Lung (tissue), 4 donors: ENCODE measurements around the gene COL9A2.

DNA sequence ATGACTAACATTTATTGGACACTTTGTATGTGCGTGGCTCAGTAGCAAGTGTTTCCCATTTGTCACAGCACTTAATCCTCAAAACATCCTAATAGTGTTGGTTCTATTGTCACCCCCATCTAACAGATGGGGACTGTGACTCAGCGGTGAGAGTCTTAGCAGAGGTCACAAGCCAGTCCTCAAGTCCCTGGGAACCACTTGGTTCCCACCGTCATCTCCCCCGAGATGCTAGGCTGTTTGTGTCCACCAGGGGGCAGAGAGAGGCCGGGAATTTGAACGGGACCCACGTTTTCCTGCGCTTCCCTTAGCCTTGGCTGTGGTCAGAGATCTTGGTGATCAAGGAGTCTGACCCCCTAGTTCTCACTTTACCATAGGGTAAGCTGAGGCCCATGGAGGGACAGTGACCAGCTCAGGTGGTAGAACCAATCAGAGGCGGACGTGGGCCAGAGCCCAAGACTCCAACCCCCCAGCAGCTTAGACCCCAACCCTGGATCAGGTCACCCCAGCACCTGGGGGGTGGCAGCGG is 28.1 kb upstream of the BMP8B start:
- PRO-cap: no peak
- RAMPAGE, long total RNA: no peak
- RRBS: no CpG with 5 or more reads among the region's 11 CpGs

DNA sequence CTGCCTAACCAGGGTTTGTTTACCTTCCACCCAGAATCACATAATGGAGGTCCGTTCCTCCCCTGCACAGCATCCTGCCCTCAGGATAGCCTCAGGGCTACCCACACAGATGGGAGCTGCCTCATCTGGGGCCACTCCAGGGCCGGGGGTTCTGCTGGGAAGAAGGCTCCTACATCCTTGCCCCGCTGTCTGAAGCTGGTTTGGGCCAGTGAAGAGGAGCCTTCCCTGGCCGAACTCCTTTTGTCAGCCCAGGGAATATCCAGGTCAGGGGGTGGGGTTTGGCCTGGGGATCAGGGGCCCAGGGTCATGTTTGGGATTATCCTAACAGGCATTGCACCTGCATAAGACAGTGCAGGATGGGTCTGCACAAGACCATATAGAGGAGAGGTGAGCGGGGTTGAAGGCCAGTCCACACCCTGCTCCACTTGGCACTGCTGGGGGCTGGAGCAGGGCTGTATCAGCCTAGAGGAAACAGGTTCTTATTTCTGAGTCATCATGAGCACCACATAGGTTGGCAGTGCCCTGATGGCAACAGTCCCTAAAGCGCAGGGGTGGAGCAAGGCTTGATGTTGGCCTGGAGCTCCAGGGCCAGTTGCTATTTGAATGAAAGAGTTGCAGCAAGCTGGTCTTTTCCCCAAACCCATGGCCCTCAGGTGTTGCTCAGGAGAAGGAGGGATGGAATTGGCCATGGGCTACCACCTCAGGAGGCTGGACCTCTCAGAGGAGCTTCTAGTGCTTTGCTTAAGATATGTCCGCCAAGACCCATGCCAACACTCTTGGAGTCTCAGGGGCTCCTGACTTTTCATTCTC is 29.7 kb upstream of the BMP8B start:
- PRO-cap: no peak
- RAMPAGE, long total RNA: no peak
- RRBS: no CpG with 5 or more reads among the region's 7 CpGs

- PRO-cap: no peak
- RAMPAGE, long total RNA: no peak
- RRBS: no CpG with 5 or more reads among the region's 5 CpGs
These were observed 9.0 kb downstream of the MYCL start for GRCh38 chr1:39892639-39893151.

DNA sequence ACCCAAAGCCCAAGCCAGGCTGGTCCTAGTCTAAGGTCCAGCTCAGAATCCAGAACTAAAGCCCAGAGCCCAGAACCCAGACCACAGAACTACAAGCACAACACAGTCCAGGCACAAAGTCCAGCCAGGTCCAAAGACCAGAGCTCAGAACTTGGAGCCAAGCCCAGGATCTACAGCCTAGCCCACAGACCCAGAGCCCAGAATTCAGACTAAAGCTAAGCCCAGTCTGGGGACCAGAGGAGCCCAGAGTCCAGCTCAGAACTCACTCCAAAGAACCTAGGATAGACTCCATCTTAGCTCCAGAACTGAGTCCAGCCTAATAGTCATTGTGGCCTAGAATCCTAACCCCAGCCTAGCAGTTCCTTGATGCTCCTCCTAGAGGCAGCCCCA is 17.8 kb upstream of the MFSD2A start:
- PRO-cap: no peak
- RAMPAGE, long total RNA: no peak

- PRO-cap: no peak
- RAMPAGE, long total RNA: no peak
- RRBS: no CpG with 5 or more reads among the region's 3 CpGs
These were observed 27.0 kb downstream of the MFSD2A start for GRCh38 chr1:39981887-39982345.

- PRO-cap: bidirectional peak, plus-strand start at chr1:40040759, minus-strand start at chr1:40040465
- RAMPAGE, long total RNA: no peak
- RRBS: 4% methylated on average over 15 of the region's 62 CpGs
These were observed 673 bp upstream of the CAP1 start for GRCh38 chr1:40039576-40040535.

DNA sequence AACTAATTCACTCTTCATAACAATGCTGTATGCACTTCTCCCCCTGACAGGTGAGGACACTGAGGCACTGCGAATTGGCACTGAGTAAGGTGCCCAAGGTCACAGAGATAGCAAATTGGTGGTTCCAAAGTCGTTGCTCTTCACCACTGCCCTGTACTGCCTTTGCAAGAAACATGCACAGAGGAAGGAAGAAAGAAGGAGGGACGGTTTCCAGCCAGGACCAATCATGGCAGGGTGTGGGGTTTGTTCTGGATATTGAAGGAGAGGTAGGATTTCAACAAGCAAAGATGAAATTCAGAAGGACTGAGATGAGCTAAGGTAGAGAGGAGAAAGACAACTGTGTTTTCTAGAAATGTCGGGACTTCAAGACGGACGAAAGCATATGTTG is 471 bp upstream of the PPT1 start:
- PRO-cap: no peak
- RAMPAGE, long total RNA: no peak
- RRBS: no CpG with 5 or more reads among the region's 6 CpGs

DNA sequence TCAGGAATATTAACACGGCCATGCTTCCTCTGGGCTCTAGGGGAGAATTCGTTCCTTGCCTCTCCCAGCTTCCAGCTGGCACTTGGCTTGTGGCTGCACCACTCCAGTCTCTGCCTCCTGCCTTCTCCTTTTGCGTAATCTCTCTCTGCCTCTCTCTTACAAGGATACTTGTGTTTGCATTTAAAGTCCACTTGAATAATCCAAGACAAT is 21.1 kb upstream of the RLF start:
- PRO-cap: no peak
- RAMPAGE, long total RNA: no peak
- RRBS: no CpG with 5 or more reads among the region's 3 CpGs

- PRO-cap: no peak
- RAMPAGE, long total RNA: no peak
- RRBS: no CpG with 5 or more reads among the region's 5 CpGs
These were observed 38.2 kb downstream of the RLF start for GRCh38 chr1:40199258-40199837.

DNA sequence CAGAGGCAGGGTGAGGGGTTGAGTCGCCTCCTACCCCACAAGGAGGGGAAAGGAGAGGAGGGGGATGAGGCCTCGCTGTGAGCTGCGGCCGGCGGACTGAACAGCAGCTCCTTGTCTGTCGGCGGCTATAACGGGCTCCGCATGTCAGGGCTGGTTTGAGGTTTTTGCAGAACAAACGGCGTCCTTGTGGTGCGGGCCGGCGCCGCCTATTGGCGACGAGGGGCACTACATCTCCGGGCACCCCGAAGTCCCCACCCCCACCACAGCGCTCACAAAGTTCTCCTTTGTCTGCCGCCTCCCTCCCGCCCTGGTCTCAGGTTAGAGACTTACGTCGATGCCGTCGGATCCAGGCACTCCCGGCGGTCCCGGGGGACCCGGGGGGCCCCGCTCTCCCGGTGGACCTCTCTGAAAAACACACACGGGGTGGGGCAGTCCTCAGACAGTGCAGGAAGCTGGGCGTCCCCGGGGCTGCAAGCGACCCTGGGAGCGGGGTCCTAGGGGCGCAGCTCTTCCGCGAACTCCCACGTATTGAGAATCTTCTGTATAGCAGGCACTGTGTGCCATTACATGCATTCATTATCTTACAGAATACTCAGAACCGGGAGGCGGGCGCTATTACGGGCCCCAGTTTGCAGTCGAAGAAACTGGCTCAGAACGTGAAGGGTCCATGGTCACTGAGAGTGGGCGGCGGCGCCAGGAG is 1.7 kb downstream of the COL9A2 start:
- PRO-cap: unidirectional peak, minus-strand start at position 117 of the sequence
- RAMPAGE, long total RNA: no peak
- RRBS: 2% methylated on average over 25 of the region's 50 CpGs

DNA sequence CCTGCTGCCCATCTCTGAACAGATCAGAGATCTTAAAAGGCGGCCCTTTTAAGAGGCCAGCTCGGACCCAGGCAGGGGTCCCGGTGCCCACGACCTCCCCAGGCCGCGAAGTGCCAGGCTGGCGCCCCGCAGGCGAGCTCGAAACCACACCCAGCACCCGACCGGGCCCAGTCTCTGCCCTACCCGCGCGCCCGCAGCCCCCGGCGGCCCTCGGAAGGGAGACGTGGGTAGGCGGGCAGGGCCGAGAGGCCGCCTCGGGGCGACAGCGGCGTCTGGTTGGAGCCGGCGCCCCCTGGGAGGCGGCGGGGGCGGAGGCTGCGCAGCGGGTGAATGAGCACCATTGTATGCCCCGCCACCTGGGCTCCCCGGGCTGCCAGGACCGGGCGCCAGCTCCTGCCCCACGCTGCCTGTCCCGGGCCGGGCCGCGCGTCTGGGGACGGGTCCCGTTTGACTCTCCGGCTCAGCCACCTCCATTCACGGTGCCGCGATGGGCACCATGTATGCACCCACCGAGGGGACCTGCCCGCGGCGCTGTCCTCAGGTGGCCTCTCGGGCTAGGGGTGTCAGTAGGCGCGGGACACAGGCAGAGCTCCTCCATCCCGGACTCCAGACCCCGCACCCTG is 507 bp downstream of the COL9A2 start:
- PRO-cap: no peak
- RAMPAGE, long total RNA: no peak
- RRBS: 2% methylated on average over 35 of the region's 59 CpGs

GRCh38 chr1:40317091-40317735 is at the start of gene COL9A2:
Gene COL9A2 (minus strand): TSS chr1:40317286.
- PRO-cap: no peak
- RAMPAGE, long total RNA: no peak
- RRBS: 10% methylated on average over 18 of the region's 48 CpGs

DNA sequence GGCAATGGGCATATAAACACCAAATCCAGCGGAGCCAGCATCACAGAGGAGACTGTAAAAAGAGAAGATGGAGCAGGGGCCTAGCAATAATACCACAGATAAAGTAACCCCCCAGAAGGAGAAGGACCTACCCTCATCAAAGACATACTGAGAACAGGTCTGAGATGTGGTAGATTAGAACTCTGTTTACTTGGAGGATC is 32.9 kb upstream of the ZFP69B start:
- PRO-cap: no peak
- RAMPAGE, long total RNA: no peak
- RRBS: no CpG with 5 or more reads among the region's 1 CpG

DNA sequence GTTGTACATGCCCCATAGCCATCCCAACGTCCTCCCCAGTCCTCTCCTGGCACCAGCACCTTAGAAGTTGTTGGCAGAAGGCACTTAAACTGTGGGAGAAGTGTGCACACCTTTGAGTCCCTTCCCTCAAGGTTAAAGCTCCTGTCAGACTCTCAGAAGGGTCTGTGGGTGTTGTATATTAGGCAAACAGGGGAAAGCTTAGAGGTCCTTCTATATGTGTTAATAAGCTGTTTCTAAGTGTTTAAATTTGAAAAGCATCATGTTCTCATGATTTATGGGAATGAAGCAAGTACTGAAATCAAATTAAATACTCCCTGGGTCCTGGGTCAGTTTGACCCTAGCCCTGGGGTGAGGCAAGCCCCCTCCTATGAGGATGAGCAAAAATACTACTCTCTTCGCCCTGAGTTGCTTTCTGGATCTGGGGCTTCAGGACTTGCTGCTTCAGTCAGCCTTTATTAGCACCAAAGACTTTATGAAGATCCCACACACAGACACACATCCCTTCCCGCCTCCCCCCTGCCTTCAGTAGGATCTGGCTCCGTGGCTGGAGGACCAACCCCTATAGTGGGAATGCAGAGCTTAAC is 27.9 kb upstream of the ZFP69B start:
- PRO-cap: no peak
- RAMPAGE, long total RNA: no peak
- RRBS: no CpG with 5 or more reads among the region's 4 CpGs

DNA sequence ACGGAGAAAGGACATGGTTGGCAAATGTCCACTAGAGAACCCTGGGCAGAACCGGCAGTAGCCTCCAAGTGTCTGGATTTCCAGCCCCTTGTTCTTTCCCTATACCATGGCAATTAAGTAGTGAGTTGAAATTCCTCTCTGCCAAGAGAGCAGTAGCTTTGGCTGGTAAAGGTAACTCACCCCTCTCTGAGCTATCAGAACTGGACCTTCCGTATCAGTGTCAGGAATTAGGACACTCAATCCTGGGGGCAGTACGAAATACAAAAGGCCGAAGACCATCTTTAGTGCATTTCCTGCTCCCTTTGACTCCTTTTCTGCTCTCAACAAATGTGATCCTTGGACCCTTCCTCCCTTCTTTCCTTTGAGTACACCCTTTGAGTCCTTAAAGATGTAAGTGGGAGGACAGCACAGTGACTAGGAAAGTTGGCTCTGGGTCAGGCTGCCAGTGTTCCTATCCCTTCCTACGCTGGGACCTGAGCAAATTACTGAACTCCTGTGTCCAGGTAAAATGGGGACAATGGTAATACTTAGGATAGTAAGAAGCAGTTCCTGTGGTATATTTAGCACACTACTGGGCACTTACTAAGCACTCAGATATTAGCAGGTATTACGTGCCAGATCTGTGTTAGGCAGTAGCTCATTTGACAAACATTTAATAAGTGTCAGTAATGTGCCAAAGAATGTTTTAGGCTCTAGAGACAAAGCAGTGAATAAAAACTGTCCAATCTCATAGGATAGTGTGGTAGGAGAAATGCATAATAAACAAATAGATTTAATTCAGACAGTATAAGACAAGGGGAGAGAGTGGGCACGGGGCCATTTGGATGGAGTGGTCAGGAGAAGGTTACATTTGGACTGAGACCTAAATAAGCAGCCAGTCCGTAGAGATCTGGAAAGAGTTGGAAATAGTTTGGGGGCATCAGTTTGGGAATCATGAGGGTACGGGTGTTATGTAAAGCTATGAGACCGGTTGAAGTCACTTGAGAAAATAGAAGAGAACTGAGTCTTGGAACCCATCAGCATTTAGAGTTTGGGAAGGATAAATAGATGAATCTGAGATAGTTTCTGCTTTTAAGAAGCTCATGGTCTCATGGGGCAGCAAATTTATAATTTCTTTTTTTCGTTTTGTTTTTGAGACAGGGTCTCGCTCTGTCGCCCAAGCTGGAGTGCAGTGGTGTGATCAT is 26.3 kb upstream of the ZFP69B start:
- PRO-cap: no peak
- RAMPAGE, long total RNA: no peak
- RRBS: no CpG with 5 or more reads among the region's 14 CpGs

DNA sequence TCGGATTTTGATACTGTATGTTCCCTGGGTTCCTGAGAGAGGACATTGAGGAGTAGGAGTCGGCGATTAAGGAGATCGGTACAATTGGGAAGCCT is 346 bp downstream of the ZFP69B start:
- PRO-cap: no peak
- RAMPAGE, long total RNA: no peak
- RRBS: no CpG with 5 or more reads among the region's 4 CpGs

DNA sequence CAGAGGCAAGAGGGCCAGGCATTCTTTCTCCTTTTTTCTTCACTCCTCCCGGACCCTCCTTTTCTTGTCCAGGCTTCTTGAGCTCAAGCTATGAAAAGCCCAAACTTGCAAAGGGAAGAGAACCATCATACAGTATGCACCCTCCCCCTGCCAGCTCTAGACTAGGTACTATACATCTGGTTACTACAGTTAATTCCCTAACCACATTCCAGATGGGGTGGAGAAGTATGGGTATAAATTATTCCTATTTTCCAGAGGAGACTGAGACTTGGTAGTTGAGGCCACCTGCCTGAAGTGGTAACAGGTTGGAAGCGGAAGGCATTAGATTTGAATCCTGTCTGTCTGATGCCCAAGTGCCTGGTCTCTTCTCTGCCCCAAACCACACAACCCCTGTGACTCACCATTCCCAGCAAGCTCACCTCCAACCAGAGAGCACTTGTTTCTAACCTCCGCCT is 2.9 kb downstream of the RIMS3 start:
- PRO-cap: no peak
- RAMPAGE, long total RNA: no peak
- RRBS: no CpG with 5 or more reads among the region's 3 CpGs

GRCh38 chr1:40712935-40713429 is 21.5 kb downstream of the NFYC start:
- PRO-cap: no peak
- RAMPAGE, long total RNA: no peak
- RRBS: no CpG with 5 or more reads among the region's 1 CpG

GRCh38 chr1:40758402-40759244 is 25.0 kb upstream of the KCNQ4 start:
- PRO-cap: no peak
- RAMPAGE, long total RNA: no peak
- RRBS: no CpG with 5 or more reads among the region's 4 CpGs

GRCh38 chr1:40807956-40808447 is 24.4 kb downstream of the KCNQ4 start:
- PRO-cap: no peak
- RAMPAGE, long total RNA: no peak
- RRBS: no CpG with 5 or more reads among the region's 5 CpGs